Progenitor cell of endocrine pancreas (in vitro differentiated cells): ENCODE data around the genes CNTN3 and ROBO2.

GRCh38 chr3:73786247-73786965, 161.7 kb upstream of the PDZRN3 start:
- PRO-cap, result no peak

DNA sequence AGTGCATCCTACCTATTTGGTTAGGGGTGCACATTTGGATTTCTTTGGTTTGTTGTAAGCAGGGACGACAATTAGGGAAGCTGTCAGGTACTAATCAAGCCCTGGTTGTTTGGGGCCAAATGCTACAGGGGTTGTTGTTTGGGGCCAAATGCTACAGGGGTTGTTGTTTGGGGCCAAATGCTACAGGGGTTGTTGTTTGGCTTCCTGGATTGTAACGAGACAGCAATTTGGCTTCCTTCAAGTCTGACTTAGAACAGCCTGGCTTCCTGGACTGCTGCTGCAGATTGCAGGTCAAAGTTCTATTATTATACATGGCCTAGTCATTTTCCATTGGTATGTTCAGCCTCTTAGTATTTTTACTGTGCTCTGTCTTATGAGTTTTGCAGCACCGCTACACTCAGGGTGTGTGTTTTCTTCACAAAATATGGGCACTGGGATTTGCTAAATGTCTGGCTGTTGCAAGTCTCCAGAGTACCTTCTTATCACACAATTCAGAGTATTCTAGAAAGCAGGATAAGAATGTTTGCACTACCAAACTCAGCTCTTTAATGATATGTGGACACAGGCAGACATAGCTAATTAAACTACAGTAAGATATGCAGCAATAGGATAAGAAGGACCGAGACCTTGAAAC, 202.9 kb upstream of the PDZRN3 start:
- PRO-cap, result no peak

- PRO-cap, result unidirectional peak, plus-strand start at chr3:74614483; bidirectional peak, plus-strand start at chr3:74614544, minus-strand start at chr3:74614573; unidirectional peak, minus-strand start at chr3:74614659; unidirectional peak, minus-strand start at chr3:74614815
Measured at GRCh38 chr3:74614213-74615103, at the start of gene CNTN3. TSS of gene CNTN3 (minus strand) at chr3:74614659.

- PRO-cap, result no peak
Measured at GRCh38 chr3:75361981-75362472, 302.1 kb upstream of the FRG2C start.

- PRO-cap, result no peak
Measured at GRCh38 chr3:75504555-75505427, 159.3 kb upstream of the FRG2C start.

DNA sequence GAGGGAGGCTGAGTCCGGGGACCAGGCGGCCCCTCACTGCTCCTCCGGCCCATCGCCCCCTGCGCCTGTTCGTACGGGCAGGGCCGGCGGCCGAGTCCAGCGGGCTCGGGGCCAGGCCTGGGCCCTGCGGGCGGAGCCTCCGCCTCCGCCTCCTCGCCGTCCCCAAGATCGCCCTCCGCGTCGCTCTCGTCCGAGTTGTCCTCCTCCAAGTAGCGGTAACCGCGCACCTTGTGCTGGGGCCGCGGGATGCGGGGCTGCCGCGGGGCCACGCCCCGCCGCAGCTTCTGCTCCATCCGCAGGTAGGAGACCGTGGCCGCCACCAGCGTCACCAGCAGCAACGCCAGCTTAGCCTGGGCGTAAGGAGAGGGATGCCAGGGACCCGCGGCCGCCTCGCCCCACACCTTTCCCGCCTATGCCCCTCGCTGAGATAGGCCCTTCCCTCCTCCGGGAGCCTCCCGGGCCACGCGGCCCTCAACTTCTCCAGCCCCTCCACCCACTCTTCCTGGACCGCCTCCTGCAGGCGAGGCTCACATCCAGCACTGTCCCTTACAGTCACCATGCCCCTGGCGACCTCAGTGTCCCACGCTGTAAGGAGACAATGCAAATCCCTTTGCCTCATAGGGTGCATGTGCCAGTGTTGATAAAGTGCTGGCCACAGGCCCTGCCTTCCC, 44.5 kb upstream of the FRG2C start:
- PRO-cap, result bidirectional peak, plus-strand start at position 226 of the sequence, minus-strand start at position 71 of the sequence; unidirectional peak, minus-strand start at position 414 of the sequence

GRCh38 chr3:77038133-77038877, 1.6 kb upstream of the ROBO2 start:
- PRO-cap, result unidirectional peak, plus-strand start at chr3:77038665

- PRO-cap, result bidirectional peak, plus-strand start at chr3:77039481, minus-strand start at chr3:77039317; bidirectional peak, plus-strand start at chr3:77039823, minus-strand start at chr3:77039612; bidirectional peak, plus-strand start at chr3:77039926, minus-strand start at chr3:77039997
Measured at GRCh38 chr3:77039035-77040215, at the start of gene ROBO2. TSS of gene ROBO2 (plus strand) at chr3:77040099.

GRCh38 chr3:78872036-78872729, 895.6 kb downstream of the ROBO1 start:
- PRO-cap, result no peak

DNA sequence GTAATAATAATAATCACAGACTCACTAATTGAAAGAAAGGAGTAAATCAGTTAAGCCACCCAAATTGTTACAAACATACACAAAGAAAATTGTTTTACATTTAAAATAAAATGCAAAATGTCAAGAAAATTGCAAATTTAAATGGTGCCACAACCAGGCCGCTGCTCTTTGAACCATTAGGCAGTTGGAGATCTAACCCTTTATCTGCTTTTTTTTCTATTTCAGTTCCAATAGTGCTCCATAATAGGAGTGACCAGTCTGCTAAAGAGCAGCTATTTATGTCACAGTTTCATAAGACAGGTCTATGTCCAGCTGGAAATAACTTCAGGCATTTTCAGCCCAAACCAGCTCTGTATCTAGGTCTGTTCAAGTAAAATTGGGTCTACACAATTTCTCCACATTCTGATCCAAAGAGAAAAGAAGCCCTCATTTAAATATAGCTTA, 887.3 kb downstream of the ROBO1 start:
- PRO-cap, result no peak

GRCh38 chr3:79018396-79019313, 749.1 kb downstream of the ROBO1 start:
- PRO-cap, result bidirectional peak, plus-strand start at chr3:79018931, minus-strand start at chr3:79018767

GRCh38 chr3:81743422-81743862, 18.0 kb downstream of the GBE1 start:
- PRO-cap, result no peak

- PRO-cap, result no peak
Measured at GRCh38 chr3:81758646-81759223, 2.7 kb downstream of the GBE1 start.

DNA sequence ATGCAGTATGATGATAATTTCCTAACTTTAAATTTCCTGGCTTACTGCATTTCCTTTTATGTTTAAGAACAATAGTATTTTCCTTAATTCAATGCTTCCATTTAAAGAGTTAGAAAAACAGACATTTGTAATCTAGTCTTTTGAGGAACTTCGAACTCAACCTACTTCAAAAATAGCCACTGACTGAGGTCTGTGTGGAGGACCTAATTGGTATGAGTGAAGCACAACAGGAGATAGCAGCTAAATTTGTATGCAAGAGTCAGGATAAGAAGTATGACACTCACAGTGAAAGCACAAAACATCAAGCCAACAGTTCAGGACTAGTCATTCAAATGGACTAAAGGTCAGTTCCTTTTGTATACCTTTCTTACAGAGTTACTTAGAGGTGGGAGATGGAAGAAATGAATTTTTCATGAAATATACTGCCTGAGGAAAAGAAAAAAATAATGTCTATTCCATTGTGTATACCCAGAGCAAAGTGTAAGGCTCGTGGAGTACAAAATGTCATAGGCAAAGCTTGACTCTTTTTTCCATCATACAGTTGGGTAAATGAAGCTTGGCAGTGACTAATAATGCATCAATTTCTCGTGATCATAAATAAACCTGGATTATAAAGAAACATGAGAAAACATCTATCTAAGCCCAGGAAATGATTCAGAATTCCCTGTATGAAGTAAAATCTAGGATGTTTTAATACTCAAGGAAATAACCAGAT, 1005.3 kb upstream of the CADM2 start:
- PRO-cap, result no peak

- PRO-cap, result no peak
Measured at GRCh38 chr3:86389970-86390397, 601.0 kb downstream of the VGLL3 start.

- PRO-cap, result no peak
Measured at GRCh38 chr3:86968545-86969202, 22.3 kb downstream of the VGLL3 start.

DNA sequence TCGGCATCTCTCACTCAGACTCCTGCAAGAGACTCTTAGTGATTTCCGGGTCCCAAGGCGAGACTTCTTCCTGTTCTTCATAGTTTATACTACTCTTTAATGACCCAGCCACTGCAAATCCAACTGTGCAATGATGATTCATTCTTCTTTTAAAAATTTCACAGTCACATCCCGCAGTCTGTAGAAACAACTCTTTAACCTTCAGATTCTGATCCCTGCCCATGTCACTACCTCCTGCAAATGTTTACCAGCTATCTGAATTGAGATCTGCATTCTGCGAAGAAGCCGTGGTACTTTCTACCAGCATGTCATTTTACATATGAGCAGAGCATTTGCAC, 2.8 kb upstream of the VGLL3 start:
- PRO-cap, result no peak

- PRO-cap, result no peak
Measured at GRCh38 chr3:88059941-88060176, 804 bp downstream of the ZNF654 start.

- PRO-cap, result no peak
Measured at GRCh38 chr3:88150451-88150700, 617 bp downstream of the C3orf38 start.

DNA sequence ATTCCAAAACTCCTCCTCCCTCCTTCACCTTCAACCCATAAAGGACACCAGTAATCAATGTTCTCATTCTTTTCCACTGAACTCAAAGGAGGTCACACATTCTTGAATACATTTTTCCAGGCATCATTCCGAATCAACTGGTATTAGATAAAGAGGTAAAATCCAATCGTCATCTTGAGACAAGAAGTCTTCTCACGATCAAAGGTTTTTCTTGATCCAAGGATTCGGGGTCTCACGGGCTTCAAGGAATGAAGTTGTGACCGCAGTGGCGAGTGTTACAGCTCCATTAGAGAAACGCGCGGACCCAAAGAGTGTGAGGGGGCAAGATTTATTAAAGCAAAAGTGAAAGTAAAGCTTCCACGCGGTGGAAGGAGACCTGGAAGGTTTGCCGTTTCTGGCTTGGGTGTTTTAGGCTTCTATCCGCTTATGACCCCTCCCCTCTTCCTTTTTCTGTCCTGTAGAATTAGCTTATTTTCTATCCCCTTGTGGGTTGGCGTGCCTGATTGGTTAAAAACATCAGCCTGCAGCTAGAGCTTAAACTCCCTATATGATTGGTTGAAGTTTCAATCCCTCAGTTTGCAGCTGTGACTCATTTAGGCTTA, 39.5 kb downstream of the C3orf38 start:
- PRO-cap, result no peak